Kidney epithelial cell (primary cell): ENCODE results near the genes ATP12A and PABPC3.

GRCh38 chr13:24063241-24063966 is 97.1 kb upstream of the SPATA13 start:
- RAMPAGE, long total RNA, result no peak
- RRBS, result no CpG with 5 or more reads among the region's 9 CpGs

DNA sequence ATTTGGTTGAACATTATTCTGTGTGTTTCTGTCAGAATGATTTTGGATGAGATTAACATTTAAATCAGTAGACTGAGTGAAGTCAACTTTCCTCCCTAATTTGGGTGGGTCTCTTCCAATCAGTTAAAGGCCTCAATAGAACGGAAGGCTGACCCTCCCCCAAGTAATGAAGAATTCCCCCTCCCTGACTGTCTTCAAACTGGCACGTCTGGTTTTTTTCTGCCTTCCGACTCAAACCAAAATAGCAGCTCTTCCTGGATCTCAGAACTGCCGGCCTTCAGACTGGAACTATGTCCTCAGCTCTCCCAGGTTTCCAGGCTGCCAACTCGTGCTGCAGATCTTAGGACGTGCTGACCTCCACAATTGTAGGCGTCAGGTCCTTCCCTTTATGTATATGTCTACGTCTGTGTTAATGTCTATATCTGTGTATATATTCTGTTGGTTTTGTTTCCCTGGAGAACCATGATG is 89.9 kb upstream of the SPATA13 start:
- RAMPAGE, long total RNA, result no peak
- RRBS, result no CpG with 5 or more reads among the region's 8 CpGs

GRCh38 chr13:24130225-24130765 is 30.2 kb upstream of the SPATA13 start:
- RAMPAGE, long total RNA, result no peak
- RRBS, result no CpG with 5 or more reads among the region's 9 CpGs

GRCh38 chr13:24186956-24187546 is 26.5 kb downstream of the SPATA13 start:
- RAMPAGE, long total RNA, result no peak
- RRBS, result no CpG with 5 or more reads among the region's 6 CpGs

- RAMPAGE, long total RNA, result no peak
- RRBS, result 6% methylated on average over 5 of the region's 13 CpGs
Observed at GRCh38 chr13:24270458-24271565, 38.6 kb upstream of the C1QTNF9 start.

DNA sequence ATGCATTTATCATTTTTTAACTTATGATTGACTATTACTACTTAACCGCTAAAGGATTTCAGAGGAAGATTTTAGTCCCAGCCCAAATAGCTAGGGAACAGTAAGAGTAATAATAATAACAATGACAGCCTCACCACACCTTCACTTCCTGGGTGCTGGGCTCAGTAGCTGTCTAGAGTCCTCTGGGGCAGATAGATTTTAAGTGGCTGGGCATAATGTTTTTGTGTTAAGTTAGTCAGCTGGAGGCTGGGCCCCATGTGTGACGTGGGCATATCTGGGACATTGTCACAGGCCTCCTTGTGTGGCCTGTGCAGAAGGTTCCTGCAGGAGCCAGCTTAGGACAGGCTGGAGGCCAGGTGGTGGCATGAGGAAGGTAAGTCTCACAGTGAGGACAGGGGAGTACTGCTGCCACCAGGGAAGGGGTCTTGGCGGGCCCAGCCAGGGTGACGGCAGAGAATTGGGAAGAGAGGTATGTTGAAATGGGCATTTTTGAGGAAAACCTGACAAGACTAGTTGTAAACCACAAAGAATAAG is 19.6 kb upstream of the C1QTNF9 start:
- RAMPAGE, long total RNA, result no peak
- RRBS, result no CpG with 5 or more reads among the region's 4 CpGs

GRCh38 chr13:24295827-24296183 is 13.6 kb upstream of the C1QTNF9 start:
- RAMPAGE, long total RNA, result no peak
- RRBS, result no CpG with 5 or more reads among the region's 2 CpGs

- RAMPAGE, long total RNA, result no peak
- RRBS, result no CpG with 5 or more reads among the region's 4 CpGs
Observed at GRCh38 chr13:24439937-24440198, 72.7 kb downstream of the PARP4 start.

DNA sequence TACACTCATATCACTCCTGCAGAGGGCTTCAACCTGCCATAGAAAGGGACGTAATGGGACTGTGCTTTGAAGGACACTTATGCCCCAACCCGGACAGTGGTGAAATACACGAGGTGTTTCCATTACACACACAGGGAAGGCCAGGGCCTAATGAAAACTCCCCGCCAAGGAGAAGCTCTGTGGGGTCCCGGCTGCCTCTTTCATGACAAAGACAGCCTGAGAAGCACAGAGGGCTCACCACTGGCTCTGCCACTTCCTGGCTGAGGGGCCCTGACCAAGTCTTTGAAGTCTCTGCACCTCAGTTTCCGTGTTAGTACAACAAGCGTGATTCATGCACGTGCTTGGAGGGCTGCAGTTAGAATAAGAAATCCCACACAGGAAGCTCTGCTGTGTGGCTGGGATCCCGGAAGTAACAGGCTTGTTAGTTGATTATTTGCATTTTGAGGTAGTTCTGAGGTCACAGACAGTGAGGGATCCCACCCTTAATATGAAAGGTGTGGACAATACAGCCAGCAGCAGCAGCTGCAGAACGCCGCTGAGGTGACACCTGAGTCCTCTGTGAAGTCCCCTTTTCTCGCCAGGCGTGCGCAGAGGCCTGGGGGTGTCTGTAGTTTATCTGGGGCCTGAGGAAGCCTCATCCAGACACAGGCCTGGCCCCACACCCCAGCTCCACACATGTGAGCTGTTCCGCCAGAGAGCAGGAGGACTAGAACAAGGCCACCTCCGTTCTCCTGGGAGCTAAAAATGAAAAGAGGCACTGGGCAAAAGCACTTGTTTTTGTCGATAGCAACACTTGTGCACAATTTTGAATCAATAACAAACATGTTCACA is 61.7 kb upstream of the ATP12A start:
- RAMPAGE, long total RNA, result no peak
- RRBS, result 89% methylated on average over 4 of the region's 17 CpGs

DNA sequence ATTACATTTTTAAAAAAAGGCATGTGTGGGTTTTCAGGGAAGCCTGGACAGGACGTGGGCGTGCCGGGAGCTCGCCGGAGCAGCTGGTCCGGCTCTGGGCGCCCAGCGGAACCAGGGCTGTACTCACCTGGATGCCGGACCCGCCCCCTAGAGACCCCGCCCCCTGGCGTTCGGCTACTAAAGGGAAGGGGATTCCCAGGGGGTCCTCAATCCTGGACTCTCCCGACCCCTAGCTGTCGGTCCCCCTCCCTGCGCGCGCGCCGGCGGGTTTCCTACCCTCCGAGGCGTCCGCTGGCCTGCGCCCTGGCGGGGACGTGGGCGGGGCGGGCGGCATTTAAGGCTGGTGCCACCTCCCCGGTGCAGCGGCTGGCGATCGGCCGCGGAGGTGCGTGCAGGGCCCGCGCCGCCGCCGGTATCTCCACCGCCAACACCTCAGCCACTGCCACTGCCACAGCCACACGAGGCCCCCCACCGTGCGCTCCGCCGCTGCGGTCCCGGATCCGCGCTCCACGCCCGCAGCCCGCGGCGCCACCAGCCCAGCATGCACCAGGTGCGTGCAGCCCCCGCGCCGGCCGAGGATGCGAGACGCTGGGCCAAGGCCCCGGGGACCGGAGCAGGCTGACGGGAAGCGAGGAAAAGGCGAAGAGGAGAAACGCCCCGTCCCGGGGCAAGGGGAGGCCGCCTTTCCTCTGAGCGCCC is at the start of gene ATP12A:
ATP12A (plus strand) TSS at position 206 of the 699 bp plus-strand sequence.
- RAMPAGE, long total RNA, result no peak
- RRBS, result 1% methylated on average over 50 of the region's 74 CpGs

- RAMPAGE, long total RNA, result no peak
- RRBS, result no CpG with 5 or more reads among the region's 4 CpGs
Observed at GRCh38 chr13:24683848-24684351, 3.7 kb downstream of the ATP12A start.

- RAMPAGE, long total RNA, result no peak
- RRBS, result no CpG with 5 or more reads among the region's 13 CpGs
Observed at GRCh38 chr13:24923257-24923744, 640 bp upstream of the CENPJ start.

DNA sequence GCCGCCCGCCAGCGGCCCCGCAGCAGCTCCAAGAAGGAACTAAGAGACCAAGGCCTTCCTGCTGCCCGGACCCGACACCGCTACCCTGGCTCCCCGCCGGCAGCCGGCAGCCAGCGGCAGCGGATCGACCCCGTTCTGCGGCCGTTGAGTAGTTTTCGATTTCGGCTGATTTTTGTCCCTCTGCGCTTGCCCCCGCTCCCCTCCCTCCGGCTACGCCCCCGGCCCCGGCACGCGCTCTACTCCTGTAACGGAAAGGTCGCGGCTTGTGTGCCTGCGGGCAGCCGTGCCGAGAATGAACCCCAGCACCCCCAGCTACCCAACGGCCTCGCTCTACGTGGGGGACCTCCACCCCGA is at the start of gene PABPC3:
PABPC3 (plus strand) TSS at position 230 of the 354 bp plus-strand sequence.
- RAMPAGE, long total RNA, result no peak
- RRBS, result 10% methylated on average over 3 of the region's 36 CpGs

- RAMPAGE, long total RNA, result no peak
- RRBS, result no CpG with 5 or more reads among the region's 8 CpGs
Observed at GRCh38 chr13:25312461-25313095, 11.2 kb downstream of the NUP58 start.

- RAMPAGE, long total RNA, result no peak
- RRBS, result no CpG with 5 or more reads among the region's 2 CpGs
Observed at GRCh38 chr13:25323553-25324261, 22.3 kb downstream of the NUP58 start.

DNA sequence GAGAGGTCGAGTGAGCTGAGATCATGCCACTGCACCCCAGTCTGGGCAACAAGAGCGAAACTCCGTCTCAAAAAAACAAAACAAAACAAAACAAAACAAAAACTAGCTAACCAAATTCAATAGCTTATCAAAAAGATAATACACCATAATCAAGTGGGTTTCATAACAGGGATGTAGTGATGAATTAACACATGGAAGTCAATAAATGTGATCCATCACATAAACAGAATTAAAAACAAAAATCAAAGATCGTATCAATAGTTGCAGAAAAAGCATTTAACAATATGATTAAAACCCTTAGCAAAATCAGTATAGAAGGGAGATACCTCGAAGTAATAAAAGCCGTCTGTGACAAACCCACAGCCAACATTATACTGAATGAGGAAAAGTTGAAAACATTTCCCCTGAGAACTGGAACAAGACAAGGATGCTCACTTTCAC is 31.3 kb downstream of the CDK8 start:
- RAMPAGE, long total RNA, result no peak
- RRBS, result no CpG with 5 or more reads among the region's 6 CpGs

- RAMPAGE, long total RNA, result no peak
- RRBS, result 2% methylated on average over 6 of the region's 22 CpGs
Observed at GRCh38 chr13:26557201-26557625, 270 bp upstream of the WASF3 start.

- RAMPAGE, long total RNA, result no peak
- RRBS, result no CpG with 5 or more reads among the region's 56 CpGs
Observed at GRCh38 chr13:26759600-26760563, 704 bp downstream of the GPR12 start.

GRCh38 chr13:27132540-27133385 is 38.8 kb downstream of the USP12 start:
- RAMPAGE, long total RNA, result no peak
- RRBS, result no CpG with 5 or more reads among the region's 6 CpGs

DNA sequence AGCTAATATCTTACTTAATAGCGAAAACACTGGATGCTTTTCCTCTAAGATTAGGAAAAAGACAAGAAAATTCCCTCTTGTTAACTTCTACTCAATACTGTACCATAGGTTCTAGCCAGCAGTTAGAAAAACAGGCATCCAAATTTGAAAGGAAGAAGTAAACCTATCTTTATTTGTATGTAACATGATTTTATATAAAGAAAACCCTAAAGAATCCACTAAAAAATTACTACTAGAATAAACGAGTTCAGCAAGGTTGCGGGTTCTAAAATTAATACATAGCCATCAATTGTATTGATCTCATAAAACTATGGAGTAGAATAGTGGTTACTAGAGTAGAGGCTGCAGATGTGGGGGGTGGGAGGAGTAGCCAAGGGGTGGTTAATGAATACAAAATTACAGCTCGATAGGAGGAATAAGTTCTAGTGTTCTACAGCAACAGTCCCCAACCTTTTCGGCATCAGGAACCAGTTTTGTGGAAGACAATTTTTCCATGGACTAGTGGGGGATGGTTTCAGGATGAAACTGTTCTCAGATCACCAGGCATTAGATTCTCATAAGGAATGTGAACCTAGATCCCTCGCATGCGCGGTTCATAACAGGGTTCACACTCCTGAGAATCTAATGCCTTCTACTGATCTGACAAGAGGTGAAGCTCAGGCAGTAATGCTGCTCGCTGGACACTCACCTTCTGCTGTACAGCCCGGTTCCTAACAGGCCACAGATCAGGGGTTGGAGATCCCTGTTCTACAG is 22.2 kb downstream of the USP12 start:
- RAMPAGE, long total RNA, result no peak
- RRBS, result no CpG with 5 or more reads among the region's 10 CpGs